ENCODE data around the gene WFDC1.

DNA sequence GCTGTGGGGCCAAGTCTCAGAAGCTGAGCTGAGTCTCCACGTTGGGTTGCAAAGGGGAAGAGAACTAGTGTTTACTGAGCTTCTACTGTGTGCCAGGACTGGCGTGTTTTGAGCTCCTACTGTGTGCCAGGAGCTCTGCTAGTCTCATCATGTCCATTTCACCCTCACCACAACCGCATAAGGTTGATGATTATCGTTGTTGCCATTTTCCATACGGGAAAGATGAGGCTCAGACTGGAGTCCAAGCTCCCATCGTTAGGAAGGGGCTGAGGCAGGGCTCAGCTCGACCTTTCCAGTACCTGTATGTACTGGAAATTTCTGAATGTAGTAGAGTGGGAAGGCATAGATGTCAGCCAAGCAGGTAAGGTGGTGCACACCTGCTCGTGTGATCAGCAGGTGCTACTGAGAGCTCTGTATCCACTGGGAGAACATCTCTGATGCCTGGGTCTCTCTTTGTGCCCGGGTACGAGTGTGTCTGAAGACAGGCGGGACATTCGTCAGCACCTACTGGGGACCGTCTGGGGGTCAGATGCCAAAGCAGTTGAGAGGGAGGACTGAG is 157.1 kb upstream of the PLCG2 start:
- RRBS, result no CpG with 5 or more reads among the region's 13 CpGs

GRCh38 chr16:81697610-81698825 is 81.1 kb upstream of the PLCG2 start:
- RRBS, result 90% methylated on average over 8 of the region's 53 CpGs

DNA sequence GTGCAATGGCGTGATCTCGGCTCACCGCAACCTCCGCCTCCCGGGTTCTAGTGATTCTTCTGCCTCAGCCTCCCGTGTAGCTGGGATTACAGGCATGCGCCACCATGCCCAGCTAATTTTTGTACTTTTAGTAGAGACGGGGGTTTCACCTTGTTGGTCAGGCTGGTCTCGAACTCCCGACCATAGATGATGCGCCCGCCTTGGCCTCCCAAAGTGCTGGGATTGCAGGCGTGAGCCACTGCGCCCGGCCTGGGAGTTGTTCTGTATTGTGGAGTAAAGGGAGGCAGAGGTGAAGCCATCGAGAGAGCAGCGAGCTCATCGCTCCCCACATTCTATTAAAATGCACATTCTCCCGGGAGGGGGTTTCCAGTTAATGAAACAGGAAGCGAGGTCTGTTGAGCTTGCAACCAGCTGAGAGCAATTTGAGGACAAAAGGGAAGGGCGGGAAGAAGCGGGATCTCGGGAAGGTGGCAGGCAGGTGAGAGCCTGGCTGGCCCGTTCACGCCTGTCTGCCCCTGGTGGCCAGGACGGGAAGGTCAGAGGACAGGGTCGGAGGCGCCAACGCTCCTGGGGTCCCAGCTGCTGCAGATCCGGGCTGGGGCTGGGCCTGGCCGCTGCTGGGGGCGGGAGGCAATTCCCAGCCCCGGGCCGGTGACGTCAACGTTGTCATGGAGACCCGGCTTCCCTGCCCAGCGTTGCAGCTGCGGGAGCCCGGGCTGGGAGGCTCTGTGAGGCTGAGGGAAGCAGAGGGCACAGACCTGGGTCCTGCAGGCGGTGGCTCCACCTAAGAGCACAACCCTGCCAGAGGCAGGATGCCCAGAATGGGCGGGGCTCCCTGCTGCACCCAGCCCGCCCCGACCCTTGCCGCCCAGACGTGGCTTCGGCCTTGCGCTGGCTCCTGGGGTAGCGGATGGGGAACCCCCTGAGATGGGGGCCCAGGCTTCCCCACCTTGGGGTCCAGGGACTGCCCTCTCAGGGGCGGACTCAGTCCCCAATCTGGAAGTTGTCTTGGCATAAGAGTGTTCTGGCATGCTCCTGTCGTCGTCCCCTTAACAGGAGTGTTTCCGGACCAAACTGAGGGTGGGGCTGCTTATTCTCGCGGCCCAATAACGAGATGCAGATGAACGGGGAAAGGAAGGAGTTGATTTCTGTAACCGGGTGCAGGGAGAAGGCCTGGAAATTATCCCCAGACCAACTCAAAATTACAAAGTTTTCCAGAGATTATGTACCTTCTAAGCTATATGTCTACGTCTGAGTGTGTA is 48.7 kb upstream of the PLCG2 start:
- RRBS, result 11% methylated on average over 7 of the region's 59 CpGs

- RRBS, result no CpG with 5 or more reads among the region's 3 CpGs
These were observed 29.8 kb downstream of the PLCG2 start for GRCh38 chr16:81808779-81809499.

GRCh38 chr16:81901833-81902255 is 109.4 kb downstream of the SDR42E1 start:
- RRBS, result no CpG with 5 or more reads among the region's 9 CpGs

GRCh38 chr16:82627830-82628711 is 1.3 kb downstream of the CDH13 start:
- RRBS, result 9% methylated on average over 10 of the region's 33 CpGs

GRCh38 chr16:82639604-82640383 is 13.0 kb downstream of the CDH13 start:
- RRBS, result no CpG with 5 or more reads among the region's 9 CpGs

- RRBS, result no CpG with 5 or more reads among the region's 3 CpGs
These were observed 123.3 kb downstream of the CDH13 start for GRCh38 chr16:82750119-82750477.

DNA sequence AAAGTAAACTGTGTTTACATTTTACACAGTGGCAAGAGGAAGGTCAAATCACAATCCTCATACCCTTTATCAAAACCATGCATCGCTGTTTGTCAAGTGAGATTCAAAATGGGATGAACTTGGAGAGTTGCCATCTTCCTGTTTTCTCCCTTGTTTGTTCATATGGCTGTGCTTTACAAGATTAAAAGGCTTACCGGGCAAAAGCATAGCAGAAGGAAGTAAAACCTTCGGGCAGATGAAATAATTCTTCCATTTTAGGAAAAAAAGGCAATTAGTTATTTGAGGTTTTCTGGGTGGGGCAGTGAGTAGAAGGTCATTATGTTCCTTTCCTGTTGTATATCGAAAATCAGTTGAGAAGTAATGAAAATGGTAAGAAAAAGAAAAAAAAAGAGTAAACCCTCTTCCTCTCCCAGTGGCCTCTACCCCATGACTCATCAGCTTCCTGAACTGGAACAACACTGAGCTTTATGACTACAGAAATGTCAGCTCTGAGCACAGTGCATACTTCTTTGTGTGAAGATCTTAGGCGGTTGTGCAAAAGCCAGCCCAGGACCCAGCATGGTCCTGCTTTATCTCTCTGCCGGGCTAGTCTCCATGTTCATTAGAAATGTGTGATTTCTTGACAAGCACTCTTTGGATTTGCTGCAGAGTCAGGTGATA is 369.2 kb downstream of the CDH13 start:
- RRBS, result no CpG with 5 or more reads among the region's 6 CpGs

DNA sequence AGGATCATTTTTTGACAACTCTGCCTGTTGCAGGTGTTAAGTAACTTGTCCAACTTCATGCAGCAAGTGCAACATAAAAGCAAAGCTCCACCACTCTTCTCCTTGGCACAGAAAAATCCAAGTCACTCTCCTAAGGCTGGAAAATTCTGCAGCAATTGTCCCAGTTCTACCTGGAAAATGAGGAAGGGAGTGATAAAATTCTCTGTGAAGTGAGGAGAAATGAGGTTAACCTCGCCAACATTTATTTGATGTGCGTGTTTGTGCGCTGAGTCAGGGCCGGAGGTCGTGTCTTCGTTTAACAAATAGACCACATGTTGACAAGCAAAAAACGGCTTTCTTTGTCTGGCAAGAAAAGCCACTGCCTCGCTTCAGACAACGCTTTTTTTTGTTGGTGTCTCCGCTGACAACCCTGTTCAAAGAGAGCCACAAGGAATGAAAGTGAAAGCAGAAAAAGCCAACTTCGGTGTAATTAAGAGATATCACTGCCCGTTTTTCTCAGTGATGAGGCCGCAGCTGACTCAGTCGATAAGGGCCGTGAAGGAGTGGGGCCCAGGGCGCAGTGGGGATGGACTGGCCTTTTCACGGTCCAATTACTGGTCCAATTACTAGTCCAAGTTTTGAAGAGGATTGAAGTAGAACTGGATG is 510.5 kb downstream of the CDH13 start:
- RRBS, result no CpG with 5 or more reads among the region's 17 CpGs

DNA sequence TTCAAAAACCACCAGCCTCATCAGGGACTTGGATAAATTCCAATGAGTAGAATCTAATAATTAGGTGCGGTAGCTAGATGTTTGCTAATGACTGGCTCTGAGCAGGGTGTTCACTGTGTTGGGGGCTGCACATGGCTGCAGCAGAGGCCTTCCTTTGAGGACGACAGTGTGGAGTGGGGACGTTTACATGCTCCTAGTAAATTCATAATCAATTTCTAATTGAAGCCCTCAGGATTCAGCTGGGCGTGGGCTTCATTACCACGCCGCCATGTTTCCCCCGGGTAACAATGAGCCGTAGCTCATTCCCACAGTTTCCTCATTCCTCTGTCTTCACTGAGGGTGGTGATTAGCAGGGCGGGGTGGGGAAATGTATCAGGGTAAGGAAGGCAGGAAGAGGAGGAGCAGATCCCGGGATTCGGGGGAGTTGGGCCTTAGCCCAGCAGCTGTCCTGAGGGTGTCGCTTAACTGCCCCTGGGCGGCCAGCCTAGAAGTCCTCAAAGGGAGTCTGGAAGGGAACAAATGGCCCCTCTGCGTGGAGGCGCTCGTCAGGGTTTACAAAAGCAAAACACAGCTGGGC is 14.2 kb downstream of the MLYCD start:
- RRBS, result no CpG with 5 or more reads among the region's 16 CpGs

GRCh38 chr16:83963190-83963931 is 4.7 kb upstream of the NECAB2 start:
- RRBS, result no CpG with 5 or more reads among the region's 16 CpGs

- RRBS, result no CpG with 5 or more reads among the region's 12 CpGs
These were observed 25.3 kb downstream of the MBTPS1 start for GRCh38 chr16:84091372-84091846.

DNA sequence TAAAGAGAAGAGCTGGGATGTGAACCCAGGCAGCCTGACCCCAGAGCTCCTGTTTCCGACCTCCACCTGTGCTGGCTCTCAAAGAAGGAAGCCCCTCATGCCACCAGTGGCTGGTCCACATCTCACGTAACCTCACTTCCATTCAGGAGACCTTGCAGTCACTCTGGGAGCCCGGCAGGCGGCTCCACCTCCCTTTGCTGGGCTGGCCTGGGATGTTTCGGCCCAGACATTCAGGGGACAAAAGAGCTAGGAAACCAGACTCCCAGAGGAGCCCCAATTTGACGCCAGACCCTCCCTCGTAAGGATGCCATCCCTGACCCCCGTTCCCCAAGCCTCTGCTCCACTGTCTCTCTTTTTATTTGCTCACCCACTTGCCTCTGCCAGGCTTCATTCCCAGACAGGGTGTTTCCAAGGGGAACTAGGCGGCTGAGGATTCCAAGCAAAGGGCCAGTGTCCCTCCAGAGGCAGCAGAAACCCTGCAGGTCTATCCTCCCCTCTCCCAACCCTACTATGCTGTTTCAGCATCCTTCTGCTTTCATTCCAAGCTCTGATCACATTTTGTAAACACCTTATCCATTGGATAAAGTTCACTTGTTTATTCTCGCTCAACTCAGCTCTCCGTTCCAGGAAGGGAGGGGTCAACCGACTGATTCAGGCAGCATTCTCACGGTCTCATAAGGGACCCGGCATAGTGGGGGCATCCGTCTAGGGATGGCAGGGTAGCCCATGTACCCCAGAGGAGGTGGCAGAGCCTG is 2.7 kb downstream of the TAF1C start:
- RRBS, result no CpG with 5 or more reads among the region's 15 CpGs

DNA sequence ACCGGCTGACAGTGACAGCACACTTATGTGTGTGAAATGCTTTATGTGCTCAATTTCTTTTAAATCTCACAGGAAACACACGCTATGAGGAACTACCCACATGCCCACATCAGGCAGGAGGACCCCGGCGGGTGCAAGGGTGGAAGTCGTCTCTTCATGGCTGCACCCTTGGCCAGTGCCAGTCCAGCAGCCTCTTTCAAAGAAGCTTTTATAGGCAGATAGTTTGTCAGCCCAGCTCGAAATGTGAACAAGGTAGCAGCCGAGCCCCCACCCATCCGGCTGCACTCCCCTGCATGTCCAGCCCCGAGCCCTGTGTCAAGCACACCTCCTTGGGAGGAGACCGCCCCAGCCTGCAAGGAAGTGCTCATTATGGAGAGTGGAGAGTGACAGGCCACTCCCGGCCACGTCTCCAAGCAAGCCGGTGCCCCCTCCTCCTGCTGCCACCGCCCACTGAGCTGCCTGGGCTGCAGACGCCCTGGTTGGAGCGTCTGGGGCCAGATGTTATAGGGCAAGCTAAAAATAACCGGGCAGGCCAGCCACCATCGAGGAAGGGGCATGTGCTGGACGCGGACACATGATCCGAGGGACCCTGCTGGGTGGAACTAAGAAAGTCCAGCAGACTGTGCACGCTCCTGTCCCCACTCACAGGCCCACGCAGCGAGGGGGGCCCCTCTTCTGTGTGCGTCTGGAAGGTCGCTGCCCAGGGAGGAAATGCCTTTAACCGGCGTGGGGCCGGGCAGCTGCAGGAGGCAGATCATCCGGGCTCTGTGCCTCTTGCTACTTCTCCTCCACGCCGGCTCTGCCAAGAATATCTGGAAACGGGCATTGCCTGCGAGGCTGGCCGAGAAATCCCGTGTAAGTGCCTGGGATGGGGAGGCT is at the start of gene WFDC1:
WFDC1 (plus strand) TSS at position 618 of the 879 bp plus-strand sequence.
- RRBS, result 25% methylated on average over 3 of the region's 36 CpGs

DNA sequence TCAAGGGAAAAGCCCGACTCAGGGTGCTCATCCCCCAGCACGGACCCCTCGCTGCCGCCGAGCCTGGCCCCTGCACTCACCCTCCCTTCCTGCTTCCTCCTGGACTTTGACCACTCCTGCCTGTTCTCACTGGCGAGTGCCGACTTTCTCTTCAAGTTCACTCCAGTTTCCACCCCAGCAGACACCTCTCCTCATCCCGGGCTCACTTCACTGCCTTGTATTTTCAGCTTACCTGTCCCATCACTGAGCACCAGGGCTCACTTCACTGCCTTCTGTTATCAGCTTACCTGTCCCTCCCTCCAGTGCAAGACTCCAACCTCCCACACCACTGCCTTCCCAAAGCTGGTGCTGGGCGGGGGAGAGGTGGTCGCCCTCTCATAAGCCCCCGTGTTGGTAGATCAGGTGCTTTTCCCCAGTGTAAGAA is 61.0 kb downstream of the MEAK7 start:
- RRBS, result no CpG with 5 or more reads among the region's 11 CpGs

GRCh38 chr16:84506175-84506712 is 1.8 kb upstream of the MEAK7 start:
- RRBS, result no CpG with 5 or more reads among the region's 19 CpGs

DNA sequence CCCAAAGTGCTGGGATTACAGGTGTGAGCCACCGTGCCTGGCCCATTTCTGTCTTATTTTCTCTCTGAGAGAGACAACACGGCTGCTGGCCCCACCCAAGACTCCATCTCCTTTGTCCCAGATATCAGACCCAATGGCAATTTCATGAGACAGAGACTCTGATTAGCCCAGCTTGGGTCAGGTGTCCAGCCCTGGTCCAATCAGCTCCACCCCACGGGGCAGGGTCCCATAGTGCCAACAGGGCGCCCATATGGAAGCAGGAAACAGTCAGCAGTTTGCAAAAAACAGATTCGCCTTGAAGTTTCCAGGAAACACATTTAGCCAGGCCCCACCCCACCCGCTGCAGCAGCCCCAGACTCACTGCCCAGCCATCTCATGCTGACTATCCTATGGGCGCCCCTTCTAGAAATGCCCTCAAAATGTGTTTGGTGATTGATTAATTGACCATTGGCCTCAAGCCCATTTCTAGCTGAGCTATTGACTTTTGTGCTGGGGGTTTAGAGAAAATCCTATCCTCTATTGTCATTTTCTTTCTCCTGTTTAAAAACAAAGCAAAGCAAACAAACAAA is 32.7 kb upstream of the MEAK7 start:
- RRBS, result no CpG with 5 or more reads among the region's 7 CpGs

GRCh38 chr16:84599145-84600316 is 18.3 kb downstream of the COTL1 start:
- RRBS, result no CpG with 5 or more reads among the region's 18 CpGs